CMK (cell line): ENCODE measurements around the gene SLU7.

DNA sequence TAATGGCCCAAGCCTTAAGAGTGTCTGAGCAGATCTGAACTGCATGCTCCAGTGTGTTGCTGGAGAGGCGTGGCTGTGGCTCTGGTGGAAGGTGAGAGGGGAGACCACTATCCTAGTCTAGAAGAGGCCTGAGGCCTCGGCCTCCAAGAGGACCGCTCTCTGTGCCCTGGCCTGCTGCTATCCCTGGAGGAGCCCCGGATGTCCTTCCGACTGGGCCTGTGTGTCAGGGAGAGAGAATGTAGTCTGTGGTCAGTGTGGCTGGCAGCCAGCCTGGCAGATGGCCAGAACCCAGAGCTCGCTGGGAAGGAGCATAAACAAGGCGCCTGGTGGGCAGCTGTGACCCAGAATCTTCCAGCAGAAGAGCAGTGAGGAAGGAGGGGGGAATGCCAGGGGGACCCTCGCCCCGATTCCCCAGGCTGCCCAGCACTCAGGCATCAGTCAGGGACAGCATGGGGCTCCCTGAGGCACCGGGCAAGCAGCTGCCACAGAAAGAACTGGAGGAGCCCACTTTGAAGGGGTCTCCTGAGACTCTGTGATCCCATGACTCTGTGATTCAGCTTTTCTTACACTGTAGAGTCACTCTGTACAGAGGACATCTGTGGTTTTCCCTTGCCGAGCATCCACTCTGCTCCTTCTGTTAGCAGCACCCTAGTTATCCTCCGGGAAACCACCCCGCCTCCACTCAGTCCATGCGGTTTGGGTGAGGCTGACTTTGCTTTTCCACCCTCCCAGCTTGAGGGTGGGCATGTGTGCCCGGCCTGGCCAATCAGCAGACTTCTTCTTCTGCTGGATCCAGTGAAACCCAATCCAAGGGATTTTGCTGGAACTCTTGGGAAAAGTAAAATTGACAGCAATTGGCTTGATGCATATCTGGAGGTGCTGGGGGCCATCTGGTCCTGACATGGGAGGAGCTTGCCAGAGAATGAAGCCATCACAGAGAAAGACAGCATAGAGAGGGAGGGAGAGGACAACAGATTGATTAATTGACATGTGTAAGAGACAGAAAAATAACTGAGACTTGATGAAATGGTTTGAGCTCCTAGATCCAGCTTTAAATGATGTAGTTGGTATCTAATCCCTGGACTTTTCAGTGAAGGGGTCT lies 46.2 kb upstream of the PWWP2A start:
- RRBS = 23% methylated on average over 4 of the region's 15 CpGs

DNA sequence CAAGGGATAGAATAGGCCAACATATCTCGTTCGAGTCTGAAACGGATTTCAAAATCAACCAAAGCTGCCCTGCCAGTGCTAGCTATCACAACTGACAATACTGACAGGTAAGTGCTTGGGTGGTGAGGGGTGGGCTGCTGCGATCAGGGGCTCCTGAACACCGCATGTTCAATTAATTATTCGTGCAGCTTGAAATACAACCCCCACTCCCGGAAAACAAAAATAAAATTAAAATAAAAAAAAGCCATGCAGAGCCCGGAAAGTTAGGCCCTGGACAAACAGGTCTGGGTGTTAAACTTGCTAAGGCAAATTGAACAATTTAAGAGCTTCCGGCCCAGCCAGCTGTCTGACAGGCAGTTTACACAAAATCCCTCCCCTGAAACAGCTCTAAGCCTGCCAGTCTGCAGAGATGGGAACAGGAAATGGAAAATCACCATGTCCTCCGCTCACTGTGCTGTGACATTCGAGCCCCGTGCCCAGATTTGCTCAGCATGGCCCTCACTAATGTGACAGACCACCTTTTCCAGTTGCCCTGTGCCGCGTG lies 41.2 kb downstream of the CCNJL start:
- RRBS = 29% methylated on average over 1 of the region's 14 CpGs

DNA sequence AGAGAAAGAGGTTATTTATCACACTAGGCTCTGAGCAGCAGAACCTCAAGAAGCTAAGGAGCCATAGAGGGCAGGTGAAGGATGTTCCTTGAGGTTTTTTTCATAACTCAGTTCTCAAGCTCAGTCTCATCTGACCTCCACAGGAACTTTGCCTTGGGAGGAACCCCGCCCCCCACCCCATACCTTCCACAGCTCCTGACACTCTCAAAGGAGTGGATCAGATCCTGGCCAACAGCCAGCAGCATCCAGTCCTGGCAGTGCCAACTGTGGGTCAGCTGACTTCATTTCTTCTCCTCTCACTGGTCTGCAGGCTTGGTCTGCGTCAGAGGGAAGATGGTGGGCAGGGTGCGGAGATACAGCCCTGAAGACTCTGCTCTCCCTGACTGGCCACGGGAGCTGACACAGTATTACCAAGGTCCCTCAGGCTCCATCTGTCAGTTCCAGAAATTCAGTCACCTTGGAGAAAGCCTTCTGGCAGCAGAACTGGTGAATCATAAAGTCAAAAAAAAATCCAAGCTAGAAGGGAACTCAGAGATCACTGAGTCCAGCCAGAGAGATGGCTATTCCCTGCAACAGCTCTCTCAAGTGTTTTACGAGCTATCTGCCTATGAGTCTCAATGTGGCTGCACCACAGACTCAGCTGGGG lies 28.1 kb downstream of the C1QTNF2 start:
- RRBS = no CpG with 5 or more reads among the region's 5 CpGs

DNA sequence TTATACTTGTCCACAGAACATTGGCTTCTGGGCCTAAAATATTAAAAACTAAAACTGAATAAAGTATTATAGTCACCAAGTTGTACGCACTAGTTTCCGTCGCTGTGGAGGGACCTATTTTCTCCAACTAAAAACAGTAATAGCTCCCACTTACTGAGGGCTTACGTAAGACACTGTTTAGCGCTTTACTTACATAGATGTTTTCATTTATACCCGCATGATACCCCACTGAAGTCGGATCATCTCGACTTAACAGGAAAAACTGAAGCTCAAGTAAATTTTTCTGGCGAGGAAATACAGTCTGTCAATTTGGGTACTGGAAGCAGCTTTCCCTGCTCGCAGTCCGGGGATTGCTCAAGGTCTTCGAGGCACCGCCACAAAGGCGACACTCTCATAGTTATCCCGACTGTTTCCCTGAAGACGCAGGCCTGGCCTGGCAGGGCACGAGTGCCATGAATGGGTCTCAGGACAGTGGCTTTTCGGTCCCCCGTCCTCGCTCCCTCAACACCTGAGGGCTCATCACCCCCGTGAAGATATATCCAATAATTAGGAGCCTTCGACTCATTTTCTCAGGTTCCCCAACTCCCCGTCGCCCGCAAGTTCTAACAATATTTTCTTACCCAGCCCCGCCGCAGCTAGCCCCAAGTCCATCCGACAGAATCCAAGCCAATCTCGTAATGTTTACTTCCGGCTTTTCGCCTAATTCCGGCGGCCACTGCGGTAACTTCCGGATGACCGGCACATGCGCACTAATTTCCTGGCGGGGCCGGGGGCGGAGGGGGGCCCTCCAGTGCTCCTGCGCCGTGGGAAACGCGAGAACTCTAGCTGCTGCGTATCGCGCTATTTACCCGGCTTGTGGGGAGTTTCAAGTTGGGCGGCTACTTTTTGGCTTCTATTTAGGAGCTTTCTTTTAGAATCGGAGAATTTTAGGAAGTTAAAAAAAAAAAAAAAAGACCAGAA lies at the start of gene SLU7:
TSS of gene SLU7 (minus strand) at position 679 of the 960 bp plus-strand sequence.
- RRBS = 1% methylated on average over 7 of the region's 50 CpGs

DNA sequence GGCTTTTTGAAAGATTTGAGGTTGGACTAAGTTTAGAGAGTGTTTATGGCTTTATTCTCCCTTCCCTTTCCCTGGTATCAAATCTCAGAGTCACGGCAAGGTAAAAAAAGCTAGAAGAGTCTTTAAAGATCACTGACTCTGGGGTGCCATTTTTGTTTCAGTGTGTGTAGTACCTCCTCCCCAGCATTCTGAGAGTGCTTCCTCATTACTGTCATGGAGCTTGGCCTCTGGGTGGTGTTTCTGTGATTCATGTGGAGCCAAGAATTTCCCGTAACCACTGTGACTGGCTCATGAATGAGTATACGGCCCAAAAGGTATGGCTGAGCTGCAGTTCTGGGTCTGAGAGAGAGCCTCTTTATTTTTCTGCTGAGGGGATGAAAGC lies 85.5 kb downstream of the PTTG1 start:
- RRBS = no CpG with 5 or more reads among the region's 3 CpGs

DNA sequence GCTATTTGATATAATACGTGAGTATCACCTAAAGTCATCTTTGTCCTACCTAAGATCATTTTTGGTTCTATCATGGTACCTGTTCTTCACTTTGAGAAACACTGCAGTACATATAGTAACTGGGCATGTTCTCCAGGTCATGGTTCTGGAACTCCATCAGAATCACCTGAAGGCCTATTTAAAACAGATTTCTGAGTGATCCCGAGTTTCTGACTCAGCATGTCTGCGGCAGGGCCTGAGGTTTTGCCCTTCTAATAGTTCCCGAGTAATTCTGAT lies 3.3 kb downstream of the ATP10B start:
- RRBS = no CpG with 5 or more reads among the region's 4 CpGs

DNA sequence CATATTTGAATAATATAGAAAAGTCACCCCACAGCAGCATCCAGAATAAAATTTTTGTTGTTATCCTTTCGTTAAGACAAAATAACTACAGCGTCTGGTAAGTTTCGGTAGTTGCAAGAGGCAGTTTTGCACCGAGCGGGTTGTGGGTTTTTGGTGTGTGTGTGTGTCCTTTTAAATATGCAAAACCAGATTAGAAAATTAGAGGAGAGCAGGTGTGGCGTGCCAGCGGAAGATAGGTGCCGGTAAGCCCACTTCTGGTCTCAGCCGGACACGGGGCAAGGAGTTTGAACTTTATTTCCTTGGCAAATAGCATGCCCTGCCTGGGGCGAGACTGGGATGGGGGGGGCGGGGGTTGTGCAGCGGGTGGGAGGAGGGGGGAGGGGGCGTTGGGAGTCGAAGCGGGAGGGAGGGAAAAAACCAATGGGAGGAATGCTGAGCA lies 356 bp upstream of the GABRB2 start:
- RRBS = no CpG with 5 or more reads among the region's 16 CpGs

DNA sequence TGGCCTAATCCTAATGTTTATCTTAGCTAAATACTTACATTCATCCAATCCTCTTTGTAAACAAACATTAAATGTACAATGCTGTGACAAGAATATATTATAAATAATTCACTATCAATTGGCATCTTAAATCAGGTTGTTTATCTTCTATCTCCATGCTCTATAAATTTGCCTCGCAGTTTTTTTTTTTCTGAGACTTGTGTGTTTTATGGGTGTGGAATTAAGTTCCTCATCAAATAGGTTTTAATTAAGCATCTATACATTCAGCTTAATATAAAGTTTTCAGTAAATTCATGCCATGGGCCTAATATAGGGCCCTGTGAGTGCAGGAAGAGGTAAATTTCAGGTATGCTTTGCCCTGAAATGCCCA lies 90.6 kb downstream of the GABRG2 start:
- RRBS = no CpG with 5 or more reads among the region's 1 CpG

GRCh38 chr5:162897009-162897222 lies 540.5 kb upstream of the CCNG1 start:
- RRBS = no CpG with 5 or more reads among the region's 2 CpGs

DNA sequence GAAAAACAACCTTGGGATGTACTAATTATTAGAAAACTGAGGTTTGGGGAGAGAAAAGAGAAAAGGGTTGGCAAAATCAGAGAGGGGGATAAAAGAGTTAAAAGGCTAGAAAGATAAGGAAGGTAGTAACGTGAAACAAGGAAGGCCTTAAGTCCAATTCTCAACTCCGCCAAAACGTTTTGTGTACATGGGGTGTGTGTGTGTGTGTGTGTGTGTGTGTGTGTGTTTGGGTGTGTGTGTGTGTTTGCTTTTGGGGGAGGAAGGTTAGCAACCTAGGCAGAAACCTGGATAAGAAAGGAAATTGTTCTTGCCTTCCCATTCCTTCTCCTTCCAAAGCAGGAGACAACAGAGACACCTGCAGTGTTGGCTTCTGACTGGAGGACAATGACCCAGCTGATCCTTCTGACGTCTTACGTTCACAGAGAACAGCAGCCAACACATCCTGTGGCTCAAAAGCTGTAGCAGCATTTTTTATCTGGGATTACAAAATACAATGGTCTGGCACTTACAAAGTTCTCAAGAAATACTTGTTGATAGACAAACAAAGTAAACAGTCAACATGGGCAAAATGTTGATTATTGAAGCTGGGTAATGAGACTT lies 4.1 kb upstream of the CCNG1 start:
- RRBS = no CpG with 5 or more reads among the region's 5 CpGs

DNA sequence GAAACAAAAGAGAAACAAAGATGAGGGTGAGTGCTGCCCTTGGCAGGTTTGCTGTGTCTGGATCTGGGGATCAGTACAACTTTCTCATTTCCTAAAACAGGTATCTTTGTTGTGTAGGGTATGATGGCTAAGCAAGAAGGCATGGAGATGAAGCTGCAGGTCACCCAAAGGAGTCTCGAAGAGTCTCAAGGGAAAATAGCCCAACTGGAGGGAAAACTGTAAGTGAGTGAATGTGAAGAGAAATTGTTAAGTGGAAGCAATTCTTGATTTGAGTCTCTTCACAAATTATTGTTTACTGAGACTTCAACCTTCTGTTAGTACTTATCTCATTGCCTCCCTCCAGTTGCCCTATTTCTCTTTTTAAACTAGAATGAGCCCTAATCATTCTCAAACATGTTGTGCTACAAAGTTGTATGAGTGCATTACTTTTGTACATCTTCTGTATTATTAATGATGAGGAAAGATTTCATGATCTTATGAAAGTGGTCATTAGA lies 10.9 kb downstream of the HMMR start:
- RRBS = no CpG with 5 or more reads among the region's 1 CpG

GRCh38 chr5:163915406-163916221 lies 410.2 kb downstream of the MAT2B start:
- RRBS = no CpG with 5 or more reads among the region's 15 CpGs

- RRBS = no CpG with 5 or more reads among the region's 31 CpGs
Measured at GRCh38 chr5:167573197-167574363, 594.8 kb downstream of the TENM2 start.

DNA sequence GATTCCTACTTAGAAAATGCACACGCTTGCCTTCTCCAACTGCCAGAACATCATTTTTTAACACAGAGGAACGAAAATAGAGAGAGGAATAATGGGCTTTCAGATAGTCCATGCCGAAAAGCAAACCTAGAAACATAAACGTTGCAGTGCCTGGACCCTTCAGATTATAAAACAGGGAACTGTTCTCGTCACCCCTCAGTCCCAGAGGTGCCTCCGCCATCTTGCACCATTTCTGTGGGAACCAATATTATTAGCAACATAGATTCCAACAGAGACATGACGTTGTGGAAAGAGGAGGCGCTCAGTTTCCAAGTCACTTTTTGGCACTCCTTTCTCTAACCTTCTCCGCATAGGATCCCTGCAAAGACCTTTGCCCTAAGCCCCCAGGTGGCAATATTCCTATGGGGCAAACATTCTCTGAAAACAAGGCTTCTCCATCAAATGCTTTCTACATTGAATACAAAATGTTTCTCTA lies 501.0 kb upstream of the WWC1 start:
- RRBS = no CpG with 5 or more reads among the region's 9 CpGs

- RRBS = no CpG with 5 or more reads among the region's 1 CpG
Measured at GRCh38 chr5:167803185-167803452, 488.3 kb upstream of the WWC1 start.

DNA sequence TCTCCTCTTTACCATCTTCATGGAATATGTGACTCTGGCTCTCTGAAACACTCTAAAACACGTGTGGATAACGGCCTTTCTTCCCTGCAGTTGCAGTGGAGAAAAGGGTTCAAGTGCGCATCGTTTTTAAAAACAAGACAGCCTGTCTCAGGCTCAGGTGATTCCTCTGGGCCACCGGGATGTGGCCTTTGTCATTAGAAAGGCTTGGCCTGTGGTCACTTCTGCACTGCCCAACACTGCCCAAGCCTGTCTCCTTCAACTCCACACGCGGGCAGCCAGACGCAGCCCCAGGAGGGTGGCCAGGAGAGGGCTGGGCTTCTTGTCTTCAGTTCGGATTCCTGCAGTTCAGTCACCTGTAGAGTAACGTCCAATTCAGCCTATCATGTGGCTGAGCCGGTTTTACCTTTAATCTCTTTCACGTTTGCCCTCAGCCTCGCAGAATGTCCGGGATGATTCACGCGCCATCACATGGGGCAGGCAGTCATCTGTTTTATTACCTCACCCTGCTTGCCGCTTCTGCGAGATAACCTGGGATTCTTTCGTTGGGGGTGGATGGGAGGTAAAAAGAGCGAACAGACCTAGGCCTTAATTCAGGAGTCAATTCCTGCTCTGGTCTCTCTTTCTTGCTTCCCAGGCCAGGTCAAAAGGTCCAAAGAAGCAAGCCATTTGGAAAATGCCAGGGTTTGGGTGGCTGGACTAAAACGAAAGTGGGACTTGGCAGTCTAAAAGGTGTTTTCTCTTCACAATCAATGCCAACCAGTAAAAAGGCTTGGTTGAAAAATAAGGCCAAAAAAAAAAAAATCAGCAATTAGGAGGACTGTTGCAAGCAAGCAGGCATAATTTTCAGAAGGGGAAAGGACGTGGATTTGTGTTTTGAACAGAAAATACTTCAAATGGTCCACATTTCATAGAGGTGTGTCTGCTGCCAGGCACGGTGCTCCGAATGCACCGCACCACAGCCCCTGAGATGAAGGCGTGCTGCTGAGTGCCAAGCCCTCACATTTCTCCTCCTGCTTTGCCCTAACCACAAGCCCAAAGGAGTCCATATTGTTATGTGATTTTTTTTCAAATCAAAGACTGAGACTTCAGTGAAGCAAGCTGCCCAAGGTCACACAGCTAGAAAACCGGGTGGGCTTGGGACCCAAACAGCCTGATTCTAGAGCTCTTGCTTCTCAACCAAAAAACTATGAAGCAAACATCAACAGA lies 2.9 kb upstream of the WWC1 start:
- RRBS = no CpG with 5 or more reads among the region's 27 CpGs

DNA sequence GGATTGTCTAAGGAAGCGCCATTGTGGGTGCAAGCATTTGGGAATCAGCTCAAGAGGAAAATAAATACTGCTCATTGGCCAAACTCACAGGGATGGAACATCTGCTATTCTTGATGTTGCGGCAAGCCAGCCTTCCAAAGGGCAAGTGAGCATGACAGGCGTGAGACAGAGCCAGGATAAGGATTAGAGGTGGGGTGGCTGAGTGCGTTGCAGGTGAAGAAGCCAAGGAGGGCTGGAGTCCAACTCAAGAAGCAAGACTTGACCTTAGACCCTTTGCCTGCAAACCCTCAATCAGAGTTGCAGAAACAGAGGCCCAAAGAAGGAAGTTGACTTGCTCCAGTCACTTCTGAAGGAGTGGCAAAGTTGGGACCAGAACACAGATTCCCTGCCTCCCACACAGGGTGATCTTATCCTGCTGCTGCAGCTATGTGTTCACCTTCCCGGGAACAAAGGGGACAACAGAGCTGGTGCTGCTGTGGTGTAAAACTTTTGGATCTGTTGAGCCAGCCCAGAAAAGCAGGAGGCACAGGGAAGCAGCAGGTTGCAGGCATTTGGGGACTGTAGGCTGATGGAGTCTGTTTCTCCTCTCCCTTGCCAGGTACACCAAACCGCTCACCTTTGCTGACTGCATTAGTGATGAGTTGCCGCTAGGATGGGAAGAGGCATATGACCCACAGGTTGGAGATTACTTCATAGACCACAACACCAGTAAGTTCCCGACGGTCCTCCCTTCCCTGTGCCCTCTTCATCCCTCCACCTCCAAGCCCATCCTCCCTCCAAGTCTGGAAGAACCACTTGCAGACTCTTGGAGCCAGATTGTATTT lies 79.6 kb downstream of the WWC1 start:
- RRBS = no CpG with 5 or more reads among the region's 9 CpGs

GRCh38 chr5:168393124-168393842 lies 93.0 kb upstream of the RARS1 start:
- RRBS = no CpG with 5 or more reads among the region's 8 CpGs